Jurkat, Clone E6-1 (cell line): ENCODE results near the genes SOWAHB and CCNI.

GRCh38 chr4:76307002-76307109 is 323 bp downstream of the STBD1 start:
- RRBS = no CpG with 5 or more reads among the region's 4 CpGs

- RRBS = no CpG with 5 or more reads among the region's 6 CpGs
Observed at GRCh38 chr4:76310592-76311108, 4.1 kb downstream of the STBD1 start.

DNA sequence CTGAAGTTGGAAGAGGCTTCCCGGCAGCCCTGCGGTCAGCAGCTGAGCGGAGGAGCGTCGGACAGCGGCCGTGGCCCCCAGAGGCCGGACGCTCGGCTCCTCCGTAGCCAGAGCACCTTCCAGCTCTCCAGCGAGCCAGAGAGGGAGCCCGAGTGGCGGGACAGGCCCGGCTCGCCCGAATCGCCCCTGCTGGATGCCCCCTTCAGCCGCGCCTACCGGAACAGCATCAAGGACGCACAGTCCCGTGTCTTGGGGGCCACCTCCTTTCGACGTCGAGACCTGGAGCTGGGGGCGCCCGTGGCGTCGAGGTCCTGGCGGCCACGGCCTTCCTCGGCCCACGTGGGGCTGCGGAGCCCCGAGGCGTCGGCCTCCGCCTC is 157.2 kb downstream of the SOWAHB start:
- RRBS = 63% methylated on average over 11 of the region's 39 CpGs

DNA sequence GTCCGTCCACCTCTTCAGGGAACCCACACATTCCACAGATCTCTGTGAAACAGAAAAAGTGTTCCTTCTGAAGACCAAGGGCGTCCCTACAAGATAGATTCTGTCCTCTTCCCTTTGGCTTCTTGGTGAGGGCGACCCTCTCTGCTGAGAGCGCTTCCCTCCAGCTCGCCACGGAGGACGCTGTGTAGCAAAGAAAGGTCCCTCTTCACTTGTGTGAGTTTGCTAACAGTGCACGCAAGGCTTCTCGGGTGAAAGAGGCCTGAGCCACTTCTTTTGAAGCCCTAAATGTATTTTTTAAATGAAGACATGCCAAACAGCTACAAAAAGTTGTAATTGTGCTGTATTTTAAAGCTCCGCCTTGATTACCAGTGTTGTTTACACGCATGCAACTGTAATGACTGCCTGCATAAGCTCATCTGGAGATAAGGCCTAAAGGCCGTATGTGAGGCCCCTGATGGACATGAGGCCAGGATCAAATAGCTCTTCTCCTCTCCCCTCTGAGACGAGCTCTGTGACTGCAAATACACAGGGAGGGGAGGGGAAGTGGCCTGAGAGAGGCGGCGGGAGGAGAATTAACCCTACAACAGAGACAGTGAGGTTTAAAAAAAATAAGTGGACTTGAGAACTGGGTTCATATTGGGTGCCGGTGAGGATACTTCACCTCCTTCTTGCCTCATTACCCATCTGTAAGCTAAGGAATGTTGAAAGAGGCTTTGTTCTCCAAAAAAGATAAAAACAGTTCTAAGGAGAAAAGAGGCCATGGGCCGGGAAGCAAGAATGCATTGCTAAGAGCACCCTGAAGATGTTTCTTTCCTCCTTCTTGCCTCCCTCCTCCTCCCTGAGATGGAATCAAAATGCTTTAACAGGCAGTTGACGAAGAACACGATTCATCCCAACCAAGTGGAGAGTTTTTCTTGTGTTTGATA is 95.4 kb downstream of the SOWAHB start:
- RRBS = 90% methylated on average over 1 of the region's 19 CpGs

GRCh38 chr4:76809828-76810291 is 88.1 kb downstream of the SOWAHB start:
- RRBS = no CpG with 5 or more reads among the region's 6 CpGs

DNA sequence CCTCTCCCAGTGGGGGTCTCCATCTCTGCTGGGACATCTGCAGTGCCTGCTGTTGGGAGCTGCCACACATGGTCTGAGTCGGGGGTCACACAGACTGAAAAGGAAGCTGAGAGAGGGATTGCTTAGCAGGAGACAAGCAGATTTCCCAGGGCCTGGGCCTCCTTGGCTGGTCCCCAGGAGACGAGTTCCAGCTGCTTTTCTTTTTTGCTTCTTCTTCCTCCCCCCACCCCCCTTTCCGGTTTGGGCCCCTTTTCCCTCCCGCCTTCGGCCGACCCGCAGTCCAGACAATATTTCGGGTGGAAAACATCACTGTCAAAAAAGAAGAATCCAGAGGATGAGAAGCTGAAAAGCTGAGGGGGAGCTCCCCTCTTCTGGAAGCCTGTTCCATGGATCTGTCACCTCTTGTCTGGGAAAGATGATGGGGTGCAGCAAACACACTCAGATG is 85.8 kb downstream of the SOWAHB start:
- RRBS = no CpG with 5 or more reads among the region's 8 CpGs

- RRBS = 14% methylated on average over 23 of the region's 55 CpGs
Observed at GRCh38 chr4:76897129-76897586, 786 bp downstream of the SOWAHB start.

GRCh38 chr4:76897587-76898548 is at the start of gene SOWAHB:
Gene SOWAHB (minus strand): TSS chr4:76898144.
- RRBS = 5% methylated on average over 17 of the region's 77 CpGs

DNA sequence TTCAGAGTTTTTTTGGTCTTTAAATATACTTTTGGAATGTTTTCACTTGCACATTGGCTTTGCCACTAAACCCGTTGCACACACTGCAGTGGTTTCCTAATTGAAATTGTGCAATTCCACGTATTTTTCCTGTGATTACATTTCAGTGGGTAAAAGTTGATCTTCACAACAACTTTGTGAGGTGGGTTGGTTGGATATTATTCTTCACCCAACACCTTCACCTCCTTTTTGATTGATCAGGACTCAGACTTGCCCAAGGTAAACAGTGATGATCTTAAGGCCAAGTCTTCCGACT is 13.6 kb downstream of the SEPTIN11 start:
- RRBS = no CpG with 5 or more reads among the region's 3 CpGs

DNA sequence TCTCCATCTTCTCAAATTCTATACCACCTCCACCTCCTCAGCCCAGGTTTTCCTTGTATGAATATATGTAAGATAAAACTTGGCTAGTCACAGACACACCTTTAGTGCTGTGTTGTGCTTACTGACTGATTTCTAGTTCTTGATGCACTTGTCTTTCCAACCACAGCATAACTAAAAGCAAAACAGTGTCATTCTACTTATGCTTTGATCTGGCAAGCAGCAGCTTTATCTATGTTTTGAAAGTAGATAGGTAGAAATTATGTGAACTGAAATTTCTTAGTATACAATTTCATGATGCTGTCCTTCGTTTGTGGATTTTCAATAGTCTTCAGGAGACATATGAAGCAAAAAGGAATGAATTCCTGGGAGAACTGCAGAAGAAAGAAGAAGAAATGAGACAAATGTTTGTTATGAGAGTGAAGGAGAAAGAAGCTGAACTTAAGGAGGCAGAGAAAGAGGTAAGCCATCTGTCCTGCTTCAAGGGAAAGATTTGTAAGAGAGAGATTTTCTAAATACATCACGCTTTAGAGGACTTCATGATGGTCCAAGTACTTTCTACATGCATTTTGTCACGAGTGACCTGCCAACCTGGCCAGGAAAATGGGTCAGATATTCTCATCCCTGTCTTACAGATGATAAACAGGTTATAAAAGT is 47.4 kb downstream of the CCNI start:
- RRBS = no CpG with 5 or more reads among the region's 3 CpGs

- RRBS = no CpG with 5 or more reads among the region's 1 CpG
Observed at GRCh38 chr4:77058228-77058687, 17.5 kb downstream of the CCNI start.

DNA sequence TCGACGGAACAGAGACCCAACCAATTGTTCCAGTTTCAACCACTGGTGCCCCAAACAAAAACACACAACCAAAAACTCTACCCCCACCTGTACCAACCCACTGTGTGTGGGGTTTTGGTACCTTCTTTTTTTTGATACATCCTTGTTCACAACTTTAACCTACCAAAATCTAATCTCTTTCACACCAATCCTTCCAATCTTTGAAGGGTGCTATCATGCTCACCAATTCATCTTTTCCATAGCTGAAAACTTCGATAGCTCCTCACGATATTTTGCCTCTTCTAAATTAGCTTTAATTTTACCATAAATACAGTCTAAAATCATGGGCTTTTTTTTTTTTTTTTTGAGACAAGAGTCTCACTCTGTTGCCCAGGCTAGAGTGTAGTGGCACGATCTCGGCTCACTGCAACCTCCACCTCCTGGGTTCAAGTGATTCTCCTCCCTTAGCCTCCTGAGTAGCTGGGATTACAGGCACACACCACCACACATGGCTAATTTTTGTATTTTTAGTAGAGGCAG is 6.0 kb downstream of the CCNI start:
- RRBS = no CpG with 5 or more reads among the region's 6 CpGs

DNA sequence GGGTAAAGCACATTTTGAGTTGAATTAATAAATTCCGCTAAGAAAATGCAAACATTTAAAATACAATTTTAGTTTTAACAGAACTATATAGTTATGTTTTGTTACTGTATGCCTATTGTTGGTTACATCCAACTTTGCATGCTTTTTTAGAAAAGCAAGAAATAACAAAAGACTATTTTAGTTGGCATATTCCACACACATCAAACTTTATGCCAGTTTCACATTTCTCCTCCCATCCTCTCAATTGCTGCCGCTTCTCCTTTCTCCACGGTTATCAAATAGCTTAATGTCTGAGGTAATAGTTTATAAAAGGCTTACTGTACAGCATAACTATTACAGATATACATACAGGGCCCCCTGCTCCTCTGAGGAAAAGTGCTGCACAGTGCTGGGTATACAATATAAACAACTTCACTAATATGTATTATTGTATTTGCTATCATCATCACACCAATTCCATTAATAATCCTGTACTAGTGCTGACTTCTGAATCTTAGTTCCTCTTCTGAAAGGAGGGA is 2.7 kb downstream of the CCNI start:
- RRBS = no CpG with 5 or more reads among the region's 3 CpGs

DNA sequence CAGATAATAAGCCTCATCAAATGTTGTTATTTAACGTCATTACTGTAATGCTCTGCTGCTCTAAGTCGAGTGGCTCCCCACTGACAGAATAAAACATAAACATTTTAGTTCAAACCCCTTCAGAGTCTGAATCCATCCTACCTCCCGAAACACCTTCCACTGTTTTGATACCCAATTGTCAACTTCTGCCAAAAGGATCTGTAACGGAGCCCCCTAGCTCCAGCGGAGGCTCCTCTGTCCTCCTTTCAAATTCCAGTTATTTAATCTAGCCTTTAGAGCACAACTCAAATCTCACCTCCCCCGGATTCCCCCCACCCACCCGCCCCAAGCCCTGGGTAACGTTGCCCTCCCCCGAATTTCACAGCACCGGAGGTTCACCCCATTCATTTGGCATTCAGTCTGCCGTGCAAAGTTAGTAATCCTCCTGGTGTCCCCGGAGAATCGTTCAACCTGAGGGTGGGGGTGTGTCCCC is 1.1 kb downstream of the CCNI start:
- RRBS = 3% methylated on average over 5 of the region's 13 CpGs

DNA sequence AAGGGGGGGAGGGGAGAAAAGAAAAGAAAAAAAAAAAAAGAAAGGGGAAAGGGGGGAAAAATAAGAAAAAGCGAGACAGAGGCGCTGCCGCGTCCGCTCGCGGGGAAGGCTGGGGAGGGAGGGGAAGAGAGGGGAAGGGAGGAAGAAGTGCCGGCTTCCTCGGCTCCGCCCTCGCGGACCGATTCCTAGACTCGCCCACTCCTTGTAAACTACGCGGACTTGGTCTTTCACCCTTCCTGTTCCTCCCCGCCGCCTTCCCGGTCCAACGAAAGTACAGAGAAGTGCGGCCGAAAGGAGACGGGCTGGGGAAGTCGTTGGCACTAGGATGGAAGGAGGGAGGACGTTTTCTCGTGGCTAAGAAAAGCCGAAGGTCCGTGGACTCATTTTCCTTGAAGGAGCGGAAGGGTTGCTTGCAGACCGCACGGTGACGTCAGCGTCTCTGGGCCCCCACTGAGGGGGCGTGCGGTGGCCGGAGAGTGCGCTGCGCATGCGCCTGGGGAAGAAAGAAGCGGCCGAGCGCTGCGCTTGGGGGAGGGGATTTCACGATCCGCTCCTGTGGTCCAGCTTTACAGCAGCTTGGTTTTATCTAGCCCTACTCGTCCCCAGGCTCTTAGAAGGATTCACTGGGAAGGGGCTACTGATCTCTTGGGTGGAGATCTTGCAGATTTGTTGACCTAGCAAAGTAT is at the start of gene CCNI:
CCNI (minus strand) TSS at position 121 of the 686 bp plus-strand sequence.
- RRBS = no CpG with 5 or more reads among the region's 46 CpGs

DNA sequence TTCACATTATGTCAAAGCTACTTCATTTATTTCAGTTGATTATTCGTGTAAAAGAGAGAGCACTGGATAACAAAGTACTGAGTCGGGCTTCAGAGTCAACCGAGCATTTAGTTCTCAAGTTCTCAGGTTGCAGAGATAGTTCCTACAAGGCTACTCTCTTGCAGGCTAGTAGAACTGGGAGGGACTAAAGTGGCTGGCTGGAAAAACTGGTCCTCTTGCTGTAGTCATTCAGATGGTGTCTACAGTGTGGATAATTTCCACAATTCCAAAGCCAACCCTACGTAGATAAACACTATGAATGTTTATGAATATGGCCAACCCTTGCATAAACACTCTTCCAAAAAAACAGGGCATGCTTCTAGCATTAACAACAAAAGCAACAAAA is 4.6 kb upstream of the CCNG2 start:
- RRBS = no CpG with 5 or more reads among the region's 4 CpGs

DNA sequence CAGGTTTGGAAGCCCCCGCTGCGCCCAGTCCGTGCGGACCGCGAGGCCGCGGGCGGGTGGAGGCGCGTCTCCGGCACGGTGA is 263 bp downstream of the CCNG2 start:
- RRBS = no CpG with 5 or more reads among the region's 13 CpGs

GRCh38 chr4:77493747-77494673 is 111.6 kb upstream of the CXCL13 start:
- RRBS = no CpG with 5 or more reads among the region's 2 CpGs

DNA sequence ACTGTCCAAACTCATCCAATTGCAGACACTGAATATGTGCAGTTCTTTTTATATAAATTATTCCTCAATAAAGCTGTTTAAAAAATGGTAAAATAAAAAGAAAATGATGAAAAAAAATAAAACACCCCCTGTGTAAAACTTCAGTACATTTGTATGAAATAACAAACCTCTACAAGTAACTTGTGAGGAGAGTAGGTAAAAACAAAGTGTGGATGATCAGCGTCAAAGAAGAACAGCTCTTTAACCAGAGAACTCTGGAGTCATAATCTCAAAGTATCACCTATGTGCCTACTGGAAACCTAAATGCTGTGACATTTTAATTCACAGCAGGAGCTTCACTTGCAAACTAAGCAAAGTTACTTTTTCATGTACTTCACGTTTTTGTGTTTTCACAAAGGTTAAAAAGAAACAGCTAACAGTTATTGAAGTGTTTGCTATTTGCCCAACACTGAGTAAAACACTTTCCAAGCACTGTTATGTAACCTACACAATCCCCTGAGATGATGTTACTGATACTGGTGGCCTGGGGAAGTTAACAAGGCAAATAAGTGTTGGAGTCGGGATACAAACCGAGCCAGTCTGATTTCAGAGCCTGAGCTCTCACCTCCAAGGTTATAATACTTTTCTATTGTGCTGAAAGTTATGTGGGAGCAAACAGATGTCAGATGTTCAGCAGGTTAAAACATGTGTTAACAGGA is 4.2 kb upstream of the CXCL13 start:
- RRBS = no CpG with 5 or more reads among the region's 4 CpGs